Skeletal muscle satellite cell (primary cell): ENCODE measurements around a stretch of chr5.

DNA sequence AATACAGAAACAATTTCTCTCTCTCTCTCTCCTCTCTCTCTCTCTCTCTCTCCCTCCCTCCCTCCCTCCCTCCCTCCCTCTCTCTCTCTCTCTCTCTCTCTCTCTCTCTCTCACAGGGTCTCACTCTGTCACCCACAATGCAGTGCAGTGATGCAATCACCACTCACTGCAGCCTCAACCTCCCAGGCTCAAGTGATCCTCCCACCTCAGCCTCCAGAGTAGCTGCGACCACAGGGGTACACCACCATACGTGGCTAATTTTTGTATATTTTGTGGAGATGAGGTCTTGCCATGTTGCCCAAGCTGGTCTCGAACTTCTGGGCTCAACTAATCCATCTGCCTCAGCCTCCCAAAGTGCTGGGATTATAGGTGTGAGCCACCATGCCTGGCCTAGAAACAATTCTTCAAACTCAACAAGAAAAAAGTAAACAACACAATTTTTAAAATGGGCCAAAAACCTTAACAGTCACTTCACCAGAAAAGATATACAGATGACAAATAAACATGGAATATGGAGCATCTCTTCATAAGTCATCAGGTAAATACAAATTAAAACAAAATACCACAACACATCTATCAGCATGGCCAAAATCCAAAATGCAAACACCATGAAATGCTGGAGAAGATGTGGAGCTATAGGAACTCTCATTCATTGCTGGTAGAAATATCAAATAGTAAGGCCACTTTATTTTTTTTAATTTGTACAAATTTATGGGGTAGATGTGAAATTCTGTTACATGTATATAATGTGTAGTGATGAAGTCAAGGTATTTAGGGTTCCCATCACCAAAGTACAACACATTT lies 74.5 kb downstream of the FBXW11 start:
- CAGE, long polyA plus RNA: no peak

DNA sequence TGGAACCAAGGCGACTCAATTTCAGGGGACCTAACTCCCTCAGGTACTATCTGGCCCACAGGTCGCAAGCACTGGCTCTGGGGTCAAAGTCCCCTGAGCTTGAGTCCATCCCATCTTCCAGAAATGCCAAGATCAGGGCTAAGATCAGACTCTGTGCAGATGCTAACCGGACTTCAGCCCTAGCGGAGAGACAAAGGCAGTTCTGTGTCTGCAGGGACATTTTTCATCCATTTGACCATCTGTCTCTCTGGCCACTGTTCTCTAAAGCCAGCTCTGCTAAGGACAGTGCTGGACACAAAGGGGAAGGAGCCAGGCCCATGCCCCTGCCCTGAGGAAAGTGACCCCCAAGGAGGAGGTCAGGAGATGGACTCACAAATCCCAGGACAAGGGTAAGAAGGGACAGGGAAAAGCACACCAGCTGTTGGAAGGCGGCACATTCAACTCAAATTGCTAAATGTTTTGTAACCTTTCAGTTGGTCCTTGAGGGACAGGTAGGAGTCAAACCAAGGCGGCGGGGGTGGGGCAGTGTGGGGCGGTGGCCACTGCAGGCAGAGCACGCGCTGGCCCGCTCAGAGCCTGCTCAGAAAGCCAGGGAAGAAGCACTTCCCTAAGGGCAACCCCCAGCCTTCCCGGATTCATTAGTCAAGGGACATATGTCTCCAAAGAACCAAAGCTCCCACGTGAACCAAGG lies 42.9 kb downstream of the STK10 start:
- CAGE, long polyA plus RNA: no peak

DNA sequence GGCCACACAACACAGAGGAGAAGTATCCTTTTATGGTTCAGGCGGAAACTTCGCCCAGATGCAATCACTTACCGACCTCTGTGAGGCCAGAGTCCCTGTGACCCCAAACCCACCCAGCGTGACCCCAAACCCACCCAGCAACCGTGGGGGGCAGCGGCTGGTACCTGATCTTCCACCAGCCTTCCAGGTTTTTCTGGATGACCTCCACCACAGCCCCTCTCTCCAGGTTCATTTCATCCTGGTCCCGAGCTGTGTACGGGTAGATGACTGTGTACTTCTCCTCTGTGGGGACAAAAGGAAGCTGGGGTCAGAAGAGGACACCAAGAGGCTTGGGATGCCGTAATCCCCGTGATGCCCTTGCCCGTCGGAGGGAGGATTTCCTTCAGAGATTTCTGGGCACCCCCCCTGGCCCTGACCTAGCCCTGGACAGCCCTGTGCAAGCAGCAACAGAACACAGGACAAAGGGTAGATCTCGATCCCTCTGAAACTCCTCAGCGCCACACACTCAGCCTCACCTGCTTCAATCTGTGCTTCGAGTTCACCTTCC lies 70.2 kb upstream of the UBTD2 start:
- CAGE, long polyA plus RNA: no peak

DNA sequence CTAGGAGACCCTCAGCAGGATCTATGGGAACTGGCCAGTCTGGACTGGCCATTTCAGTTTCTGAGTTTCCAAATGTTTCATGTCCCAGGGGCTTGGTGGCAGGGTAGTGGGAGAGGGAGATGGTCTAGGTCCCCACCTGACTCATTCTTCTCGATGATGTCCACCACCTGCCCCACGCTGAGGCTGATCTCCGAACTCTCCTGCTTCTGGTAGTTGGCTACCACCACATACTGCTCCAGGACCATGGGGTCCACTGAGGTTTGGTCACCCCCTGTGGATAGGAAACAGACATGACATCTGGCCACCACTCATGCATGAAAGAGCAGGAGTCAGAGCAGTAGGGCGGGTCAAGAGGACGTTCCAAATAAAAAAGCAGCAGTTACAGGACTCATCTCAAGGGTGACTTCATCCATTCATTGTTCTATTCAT lies 79.0 kb upstream of the UBTD2 start:
- CAGE, long polyA plus RNA: no peak

DNA sequence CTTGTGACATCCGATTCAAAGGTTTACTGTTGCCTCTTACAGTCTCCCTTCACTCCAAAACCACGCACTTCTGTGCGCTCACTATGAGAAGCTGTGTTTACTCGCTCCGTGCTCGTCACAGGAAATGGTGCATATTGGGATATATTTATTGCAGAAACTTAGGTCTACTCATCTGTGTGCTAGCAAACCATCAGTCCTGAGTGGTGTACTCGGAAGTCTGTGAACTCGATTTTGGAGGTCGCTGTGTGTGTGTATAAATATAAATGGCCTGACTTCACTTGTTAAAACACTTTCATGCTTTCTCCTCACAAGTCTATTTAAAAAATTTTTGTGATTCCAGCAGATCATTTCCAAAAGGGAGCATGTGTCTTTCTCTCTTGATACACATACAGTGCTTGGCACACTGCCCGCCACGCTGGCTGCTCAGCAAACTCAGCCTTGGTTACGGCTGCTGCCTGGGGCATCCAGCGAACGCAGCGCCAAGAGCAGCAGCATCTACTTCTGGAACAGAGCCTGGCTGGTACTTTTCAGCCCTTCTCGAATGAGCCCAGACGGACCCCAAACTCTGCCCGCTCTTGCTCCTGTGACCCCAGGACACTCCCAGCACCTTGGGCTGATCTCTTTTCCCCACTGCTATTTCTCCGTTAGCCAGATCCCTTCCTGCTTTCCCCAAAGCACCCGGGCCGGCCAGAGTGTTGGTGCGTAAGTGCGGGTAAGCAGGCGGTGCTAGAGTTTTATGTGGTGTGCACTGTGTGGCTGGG lies 73.4 kb downstream of the SH3PXD2B start:
- CAGE, long polyA plus RNA: no peak

DNA sequence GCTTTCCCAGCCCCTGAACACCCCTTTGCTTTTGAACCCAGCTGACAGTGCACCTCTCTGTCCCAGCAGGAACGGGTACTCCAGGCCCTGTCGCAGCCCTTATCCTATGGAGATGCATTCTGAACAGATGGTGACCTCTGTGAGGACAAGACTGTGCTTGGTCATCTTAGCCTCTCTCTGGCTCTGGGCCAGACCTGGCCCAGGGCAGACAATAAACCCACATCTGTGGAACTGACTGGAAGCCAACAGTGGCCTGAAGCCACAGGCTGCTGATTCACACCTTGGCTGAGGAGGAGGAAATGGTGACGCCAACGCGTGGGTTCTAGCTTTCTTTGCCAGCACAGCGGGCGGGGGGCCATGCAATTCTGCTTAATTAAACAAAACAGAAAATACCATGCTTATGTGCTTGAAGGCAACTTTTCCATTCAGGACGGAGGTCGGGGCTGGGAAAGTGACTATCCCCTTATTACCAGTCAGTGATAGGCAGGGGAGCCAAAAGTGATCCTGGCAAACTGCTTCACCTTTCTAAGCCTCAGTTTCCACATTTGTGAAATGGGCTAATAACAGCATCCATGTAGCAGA lies 10.8 kb downstream of the SH3PXD2B start:
- CAGE, long polyA plus RNA: no peak

GRCh38 chr5:172444722-172445398 lies 9.5 kb downstream of the SH3PXD2B start:
- CAGE, long polyA plus RNA: no peak

GRCh38 chr5:172453199-172453711 lies 1.1 kb downstream of the SH3PXD2B start:
- CAGE, long polyA plus RNA: no peak

GRCh38 chr5:172585115-172585591 lies 55.9 kb upstream of the NEURL1B start:
- CAGE, long polyA plus RNA: no peak

- CAGE, long polyA plus RNA: no peak
Measured at GRCh38 chr5:172597481-172598642, 43.2 kb upstream of the NEURL1B start.

DNA sequence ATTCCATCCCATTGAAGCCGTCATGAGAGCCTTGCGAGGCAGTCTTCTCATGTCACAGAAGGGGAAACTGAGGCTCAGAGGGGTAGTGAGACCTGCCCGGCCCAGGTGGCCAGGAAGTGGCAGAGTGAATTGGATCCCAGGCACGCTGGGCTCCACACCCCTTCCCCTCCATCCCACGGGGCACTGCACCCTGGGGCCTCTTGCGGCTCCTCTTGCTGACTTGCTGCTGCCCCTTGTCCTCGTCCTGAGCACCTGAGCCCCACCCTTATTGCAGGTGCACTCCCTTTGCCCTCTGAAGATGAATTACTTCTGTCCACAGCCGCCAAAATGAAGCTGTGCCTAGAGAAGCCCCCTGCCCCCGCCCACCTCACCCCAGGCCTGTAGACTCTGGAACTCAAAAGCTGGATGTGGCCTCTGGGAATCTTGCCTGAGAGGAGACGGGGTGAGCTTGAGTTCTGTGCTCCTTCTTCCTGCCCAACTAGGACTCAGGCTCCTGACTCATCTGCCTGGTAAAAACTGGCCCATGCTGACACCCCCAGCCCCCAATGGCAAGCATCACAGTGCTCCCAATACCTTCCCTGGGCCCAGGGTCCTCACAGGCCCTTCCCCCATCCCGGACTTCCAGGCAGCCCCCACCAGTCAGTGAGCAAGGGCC lies 6.4 kb downstream of the NEURL1B start:
- CAGE, long polyA plus RNA: no peak

- CAGE, long polyA plus RNA: no peak
Measured at GRCh38 chr5:172655777-172656312, 14.8 kb downstream of the NEURL1B start.

GRCh38 chr5:172740499-172741207 lies 30.3 kb downstream of the DUSP1 start:
- CAGE, long polyA plus RNA: no peak

- CAGE, long polyA plus RNA: no peak
Measured at GRCh38 chr5:172746538-172747270, 24.3 kb downstream of the DUSP1 start.

- CAGE, long polyA plus RNA: no peak
Measured at GRCh38 chr5:172751639-172752061, 19.3 kb downstream of the DUSP1 start.

- CAGE, long polyA plus RNA: no peak
Measured at GRCh38 chr5:172769897-172770478, 1.0 kb downstream of the DUSP1 start.

DNA sequence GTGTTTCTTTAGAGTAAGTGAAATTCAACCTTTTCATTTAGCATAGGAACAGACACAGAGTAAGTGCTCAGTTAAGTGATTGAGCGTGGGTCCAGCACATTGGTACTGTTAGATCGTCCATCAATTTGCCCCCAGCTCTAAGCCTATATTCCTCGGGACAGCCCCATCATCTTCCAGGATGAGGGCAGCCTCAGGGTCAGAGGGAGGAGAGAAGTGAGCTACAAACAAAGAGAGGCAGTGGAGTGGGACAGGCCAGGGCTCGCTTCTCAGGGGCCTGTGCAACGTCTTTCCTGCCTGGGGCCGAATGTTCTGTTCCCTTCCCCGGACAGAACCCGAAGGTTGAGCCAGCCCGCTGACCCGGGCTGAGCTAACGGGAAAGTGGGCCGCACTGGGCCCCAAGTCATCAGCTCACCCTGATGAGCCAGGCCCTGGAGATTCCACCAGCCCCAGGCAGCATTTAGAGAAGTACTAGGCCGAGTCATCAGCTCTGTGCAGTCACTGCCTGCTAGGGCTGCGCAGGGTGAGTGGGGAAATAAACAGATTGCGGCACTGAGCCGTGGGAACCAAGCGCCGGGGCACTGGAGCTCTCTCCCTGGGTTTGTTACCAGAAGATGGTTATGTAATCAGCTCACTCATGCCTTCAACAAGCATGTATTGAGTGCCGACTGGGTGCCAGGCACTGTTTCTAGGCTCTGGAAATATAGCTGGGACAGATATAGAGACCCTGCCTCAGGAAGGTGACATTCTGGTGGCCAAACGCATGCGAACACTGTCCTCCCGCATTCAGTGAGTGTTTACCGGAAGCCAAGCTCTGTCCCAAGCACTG lies 29.1 kb upstream of the DUSP1 start:
- CAGE, long polyA plus RNA: no peak

- CAGE, long polyA plus RNA: no peak
Measured at GRCh38 chr5:172807708-172808452, 26.2 kb upstream of the ERGIC1 start.

GRCh38 chr5:172830546-172831476 lies 3.2 kb upstream of the ERGIC1 start:
- CAGE, long polyA plus RNA: no peak

- CAGE, long polyA plus RNA: no peak
Measured at GRCh38 chr5:172849212-172850295, 15.5 kb downstream of the ERGIC1 start.